Mesothelial cell of epicardium (in vitro differentiated cells): ENCODE measurements around a stretch of chr9.

GRCh38 chr9:89639168-89640066 lies 34.6 kb downstream of the GADD45G start:
- PRO-cap: no peak

DNA sequence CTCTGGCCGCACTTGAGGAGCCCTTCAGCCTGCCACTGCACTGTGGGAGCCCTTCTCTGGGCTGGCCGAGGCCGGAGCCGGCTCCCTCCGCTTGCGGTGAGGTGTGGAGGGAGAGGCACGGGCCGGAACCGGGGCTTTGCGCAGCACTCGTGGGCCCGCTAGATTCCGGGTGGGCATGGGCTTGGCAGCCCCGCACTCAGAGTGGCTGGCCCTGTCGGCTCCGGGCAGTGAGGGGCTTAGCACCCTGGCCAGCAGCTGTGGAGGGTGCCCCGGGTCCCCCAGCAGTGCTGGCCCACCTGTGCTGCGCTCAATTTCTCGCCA lies 76.1 kb downstream of the GADD45G start:
- PRO-cap: no peak

DNA sequence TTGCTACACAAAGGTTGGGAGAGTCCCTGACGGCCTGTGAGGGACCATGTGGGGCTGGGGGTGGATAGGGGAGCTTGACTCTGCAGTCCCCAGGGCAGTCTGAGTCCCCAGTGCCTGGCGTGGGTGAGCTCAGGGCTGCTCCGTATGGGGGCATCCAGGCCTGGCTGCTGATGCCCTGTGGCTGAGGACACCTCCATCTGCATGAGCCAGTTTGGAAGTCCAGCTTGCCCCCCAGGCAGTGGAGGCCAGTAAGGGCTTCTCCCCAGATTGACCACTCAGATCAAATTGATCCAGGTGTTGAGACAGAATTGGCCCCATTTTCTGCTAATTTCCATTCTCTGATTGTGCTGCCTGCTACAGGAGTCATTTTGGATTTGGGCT lies 96.7 kb downstream of the GADD45G start:
- PRO-cap: no peak

GRCh38 chr9:89842115-89842675 lies 237.4 kb downstream of the GADD45G start:
- PRO-cap: no peak

DNA sequence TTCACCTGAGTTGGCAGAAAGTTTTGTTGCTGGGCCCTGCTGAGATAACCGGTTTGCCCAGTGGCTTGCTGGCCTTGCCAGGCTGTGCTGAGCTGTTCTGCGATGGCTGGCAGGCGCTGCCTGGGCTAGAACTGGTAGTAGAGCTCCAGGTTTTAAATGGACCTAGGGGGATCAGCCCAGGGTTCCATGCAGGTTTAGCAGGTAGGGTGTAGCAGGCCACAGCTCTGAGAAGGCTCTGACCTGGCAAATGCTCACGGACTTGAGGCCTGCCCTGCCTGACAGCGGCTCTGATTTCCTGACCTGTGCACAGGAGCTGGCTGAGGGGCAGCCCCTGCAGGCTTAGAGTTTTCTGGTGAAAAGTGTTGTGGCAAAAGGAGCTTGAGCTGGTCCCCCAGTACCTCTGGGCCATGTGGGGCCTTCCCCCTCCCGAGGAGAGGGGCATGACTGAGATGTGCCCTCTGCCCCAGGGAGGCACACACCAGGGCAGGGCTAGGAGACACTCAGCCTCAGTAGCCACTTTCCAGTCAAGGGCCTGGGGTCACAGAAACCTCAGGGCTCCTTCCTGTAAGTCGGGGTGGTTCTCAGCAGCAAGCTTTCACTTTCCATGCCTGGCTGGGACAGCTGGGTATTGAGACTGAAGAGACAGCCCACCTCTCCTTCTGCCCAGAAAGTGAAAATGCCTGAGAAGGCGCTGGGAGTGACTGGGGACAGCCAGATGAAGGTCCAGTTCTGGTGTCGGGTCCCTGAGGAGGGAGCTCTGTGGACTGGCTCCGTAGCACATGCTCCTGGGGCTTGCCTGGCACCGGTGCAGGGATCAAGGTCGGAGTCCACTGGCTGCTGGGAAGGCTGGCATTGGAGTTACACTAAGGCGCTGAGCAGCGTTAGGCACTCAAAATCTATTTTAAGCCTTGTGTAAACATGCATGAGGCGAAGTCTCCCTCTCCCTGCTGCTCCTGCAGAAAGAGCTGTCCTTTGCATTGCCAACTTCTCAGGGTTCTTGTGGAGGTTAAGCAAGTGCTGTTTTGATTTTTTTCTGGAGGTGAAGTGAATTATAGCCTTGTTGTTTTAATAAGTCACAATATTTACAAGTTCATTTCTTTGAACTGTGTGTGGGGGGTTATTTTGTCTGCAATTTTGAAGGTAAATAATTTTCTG lies 394.8 kb downstream of the GADD45G start:
- PRO-cap: no peak

- PRO-cap: no peak
These were observed 439.8 kb downstream of the GADD45G start for GRCh38 chr9:90044563-90045026.

- PRO-cap: no peak
These were observed 473.3 kb downstream of the DIRAS2 start for GRCh38 chr9:90169302-90169718.

- PRO-cap: no peak
These were observed 429.6 kb downstream of the DIRAS2 start for GRCh38 chr9:90212911-90213538.

DNA sequence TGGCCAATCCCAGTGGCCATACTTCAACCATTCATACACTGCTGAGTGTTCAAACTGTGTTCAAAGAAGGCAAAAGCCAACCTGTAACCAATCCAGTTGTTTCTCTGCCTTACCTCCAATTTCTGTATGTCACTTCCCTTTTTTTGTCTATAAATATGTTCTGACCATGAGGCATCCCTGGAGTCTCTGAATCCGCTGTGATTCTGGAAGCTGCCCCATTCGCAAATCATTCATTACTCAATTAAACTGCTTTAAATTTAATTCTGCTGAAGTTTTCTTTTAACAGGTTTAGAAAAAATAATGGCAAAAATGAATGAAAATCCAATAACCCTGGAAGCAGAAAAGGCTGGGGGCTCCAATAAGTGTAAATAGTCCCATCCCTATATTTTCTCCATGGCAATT lies 1.1 kb upstream of the SYK start:
- PRO-cap: no peak

DNA sequence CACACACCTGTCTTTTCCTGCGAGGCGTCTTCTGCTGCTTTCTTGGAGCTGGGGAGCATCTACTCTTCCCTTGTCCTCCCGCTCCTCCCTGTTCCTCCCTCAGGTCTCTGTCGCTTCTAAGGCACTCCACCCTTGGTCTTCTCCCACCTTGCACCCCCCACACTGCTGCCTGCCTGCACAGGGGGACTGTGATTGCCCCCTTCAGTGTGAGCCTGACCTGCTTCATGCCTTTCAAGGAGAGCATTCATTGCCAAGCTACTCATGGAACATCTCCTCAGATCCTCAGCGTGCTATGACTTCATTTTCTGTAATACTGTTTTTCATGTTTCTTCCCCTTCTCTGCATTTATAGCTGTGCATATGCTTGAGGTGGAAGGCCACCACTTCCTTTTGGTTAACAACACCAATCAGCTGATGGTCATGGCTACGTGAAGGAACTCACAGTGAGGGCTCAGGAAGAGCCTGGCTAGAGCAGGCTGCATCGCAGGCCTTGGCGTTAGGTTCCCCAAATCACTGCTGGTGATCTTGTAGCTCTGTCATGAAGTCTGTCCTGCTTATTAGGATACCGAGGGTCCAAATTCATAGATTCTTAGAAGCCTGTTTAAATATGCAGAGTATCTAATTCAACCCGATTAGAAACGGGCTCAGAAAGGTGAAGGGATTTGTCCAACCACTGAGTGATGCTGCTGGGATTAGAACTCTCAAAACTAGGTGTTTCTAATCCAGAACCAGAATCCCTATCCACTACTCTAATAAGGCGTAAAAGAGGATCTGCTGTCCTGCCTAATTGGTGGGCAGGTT lies 7.2 kb downstream of the SYK start:
- PRO-cap: no peak

GRCh38 chr9:90964947-90965702 lies 163.5 kb downstream of the SYK start:
- PRO-cap: no peak

GRCh38 chr9:91106510-91106709 lies 255.3 kb downstream of the AUH start:
- PRO-cap: no peak

DNA sequence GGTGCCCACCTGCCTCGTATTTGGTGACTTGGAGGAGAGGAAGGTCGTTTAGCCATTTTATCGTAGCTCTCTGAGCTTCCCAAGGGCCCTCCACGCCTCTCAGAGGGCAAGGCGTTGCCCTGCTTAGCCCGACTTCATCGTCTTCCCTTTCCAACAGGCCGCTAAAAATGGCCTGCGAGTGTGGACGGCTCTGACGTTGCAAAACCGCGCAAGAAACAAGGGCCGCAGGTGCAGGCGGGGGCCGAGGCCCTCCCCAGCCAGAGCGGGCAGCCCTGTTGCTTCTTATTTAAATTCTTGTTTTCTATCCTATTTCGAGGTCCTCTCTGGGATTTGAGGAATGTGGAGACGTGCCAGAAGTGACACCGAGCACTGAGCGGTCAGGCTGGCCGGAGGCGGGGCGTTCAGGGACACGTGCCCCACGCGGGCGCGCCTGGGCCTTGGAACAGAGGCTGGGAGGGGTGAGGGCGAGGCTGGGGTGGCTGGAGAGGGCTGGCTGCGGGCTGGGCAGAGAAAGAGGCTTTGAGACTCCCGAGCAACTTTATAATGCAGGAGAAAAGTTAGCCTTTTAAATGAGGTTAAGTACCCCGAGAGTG lies 243.7 kb downstream of the AUH start:
- PRO-cap: no peak

DNA sequence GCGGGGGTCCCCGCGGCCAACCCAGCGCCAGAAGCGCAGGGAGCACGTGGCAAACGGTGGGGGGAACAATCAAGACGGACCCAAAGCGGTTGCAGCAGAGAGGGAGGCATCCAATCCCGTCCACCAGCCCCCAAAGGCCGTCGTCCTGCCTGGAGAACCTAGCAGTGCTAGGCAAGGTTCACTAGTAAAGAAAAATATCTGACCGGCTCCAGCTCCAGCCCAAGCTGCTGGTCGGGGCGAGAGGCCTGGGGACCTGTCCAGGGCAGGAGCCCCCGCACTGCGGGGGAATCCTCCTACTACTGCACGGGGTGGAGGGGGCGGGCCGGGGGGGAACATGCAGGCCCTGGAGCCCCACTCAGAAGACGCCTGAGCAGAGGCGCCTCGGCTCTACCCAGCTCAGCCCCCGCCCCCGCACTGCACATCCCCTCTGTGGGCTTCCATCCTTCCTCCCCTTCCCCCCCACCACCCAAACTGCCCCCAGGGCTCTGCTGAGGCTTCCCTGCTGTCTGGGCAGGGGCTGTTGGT lies 201.3 kb downstream of the AUH start:
- PRO-cap: no peak

- PRO-cap: no peak
These were observed 153.8 kb downstream of the AUH start for GRCh38 chr9:91207521-91208774.

GRCh38 chr9:91212017-91212398 lies 149.7 kb downstream of the AUH start:
- PRO-cap: no peak

- PRO-cap: no peak
These were observed 2.3 kb downstream of the NFIL3 start for GRCh38 chr9:91421231-91421880.

- PRO-cap: no peak
These were observed 149.6 kb downstream of the ROR2 start for GRCh38 chr9:91800466-91800787.

GRCh38 chr9:91847298-91847501 lies 102.8 kb downstream of the ROR2 start:
- PRO-cap: no peak

GRCh38 chr9:91873605-91874132 lies 76.4 kb downstream of the ROR2 start:
- PRO-cap: no peak